Upper lobe of left lung (tissue), 5 donors: ENCODE results near the genes PIGX and MELTF.

DNA sequence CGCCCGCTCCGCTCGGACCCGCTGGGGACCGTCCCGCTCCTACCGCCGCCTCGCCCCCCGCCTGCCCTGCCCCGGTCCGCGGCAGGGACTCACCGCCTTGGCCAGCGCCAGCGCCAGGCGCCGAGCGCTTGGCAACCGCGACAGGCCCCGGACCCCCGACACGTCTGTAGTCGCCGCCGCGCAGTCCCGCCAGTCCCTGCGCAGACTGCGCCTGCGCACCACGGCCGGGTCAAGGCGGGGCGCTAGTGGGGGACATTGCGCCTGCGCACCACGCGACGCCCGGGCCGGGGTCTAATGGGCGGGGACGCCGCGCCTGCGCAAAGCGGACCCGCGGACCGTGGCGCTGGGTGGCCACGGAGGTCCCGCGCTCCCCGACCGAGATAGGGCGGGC, 81.7 kb upstream of the TNK2 start:
- PRO-cap, 2 experiments, result peak in 2 of 2 experiments; most common plus-strand start position 320 of the sequence (in 1); most common minus-strand start position 139 of the sequence (in 1)
- RAMPAGE, long total RNA, 4 experiments, result start-site peak on the minus strand in 4 of 4 experiments, centred at positions 159 to 185 of the sequence, 18 to 207 reads per replicate

DNA sequence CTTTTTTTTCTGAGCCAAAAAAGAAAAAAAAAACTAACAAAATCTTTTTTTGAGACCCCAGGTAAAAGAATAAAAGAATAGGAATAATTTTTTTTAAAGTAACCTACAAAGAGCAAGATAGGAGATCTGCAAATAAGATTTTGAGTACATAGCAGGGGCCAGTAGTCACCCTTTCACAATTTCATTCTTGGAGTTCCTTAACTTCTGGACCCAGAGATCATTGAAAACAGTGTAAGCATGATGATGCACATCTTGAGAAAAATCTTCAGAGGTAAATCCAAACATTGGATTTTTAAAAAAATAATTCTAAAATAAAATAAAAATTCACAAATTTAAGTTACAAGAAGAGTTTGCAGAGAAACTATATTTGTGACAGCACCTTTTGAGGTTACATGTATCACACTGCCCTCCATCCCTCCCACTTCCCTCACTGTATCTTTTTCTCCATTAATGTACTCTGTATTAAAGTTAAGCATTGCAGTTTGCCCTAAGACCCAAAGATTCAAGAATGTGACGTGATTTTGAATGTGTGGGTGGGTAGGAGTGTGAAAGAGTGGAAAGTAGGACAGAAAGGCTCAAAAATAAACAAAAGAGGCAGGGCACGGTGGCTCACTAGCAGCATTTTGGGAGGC, 18.7 kb downstream of the TFRC start:
- PRO-cap, 2 experiments, result no peak in any of the 2 experiments
- RAMPAGE, long total RNA, 4 experiments, result no peak in any of the 4 experiments

GRCh38 chr3:196115624-196116215, 33.8 kb upstream of the TFRC start:
- PRO-cap, 2 experiments, result no peak in any of the 2 experiments
- RAMPAGE, long total RNA, 4 experiments, result no peak in any of the 4 experiments

DNA sequence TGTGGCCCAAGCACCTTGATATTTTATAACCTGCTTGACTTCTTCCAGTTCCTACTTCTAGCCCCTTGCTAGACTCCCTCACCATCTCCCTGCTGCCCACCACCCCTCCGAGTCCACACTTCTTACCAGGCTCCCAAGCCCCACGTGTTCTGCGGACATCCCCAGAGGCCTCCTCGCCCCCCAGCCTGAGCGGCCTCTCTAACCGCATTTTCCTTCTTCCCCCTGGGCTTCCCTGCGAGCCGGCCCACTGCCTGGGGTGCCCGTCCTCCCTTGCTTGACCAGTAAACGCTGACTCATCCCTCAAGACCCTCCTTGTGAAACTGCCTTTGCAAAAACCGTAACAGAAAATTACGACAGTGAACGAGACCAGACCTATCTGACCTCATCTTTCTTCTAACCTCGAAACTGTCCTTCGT, 41.1 kb upstream of the TFRC start:
- PRO-cap, 2 experiments, result no peak in any of the 2 experiments
- RAMPAGE, long total RNA, 4 experiments, result no peak in any of the 4 experiments

DNA sequence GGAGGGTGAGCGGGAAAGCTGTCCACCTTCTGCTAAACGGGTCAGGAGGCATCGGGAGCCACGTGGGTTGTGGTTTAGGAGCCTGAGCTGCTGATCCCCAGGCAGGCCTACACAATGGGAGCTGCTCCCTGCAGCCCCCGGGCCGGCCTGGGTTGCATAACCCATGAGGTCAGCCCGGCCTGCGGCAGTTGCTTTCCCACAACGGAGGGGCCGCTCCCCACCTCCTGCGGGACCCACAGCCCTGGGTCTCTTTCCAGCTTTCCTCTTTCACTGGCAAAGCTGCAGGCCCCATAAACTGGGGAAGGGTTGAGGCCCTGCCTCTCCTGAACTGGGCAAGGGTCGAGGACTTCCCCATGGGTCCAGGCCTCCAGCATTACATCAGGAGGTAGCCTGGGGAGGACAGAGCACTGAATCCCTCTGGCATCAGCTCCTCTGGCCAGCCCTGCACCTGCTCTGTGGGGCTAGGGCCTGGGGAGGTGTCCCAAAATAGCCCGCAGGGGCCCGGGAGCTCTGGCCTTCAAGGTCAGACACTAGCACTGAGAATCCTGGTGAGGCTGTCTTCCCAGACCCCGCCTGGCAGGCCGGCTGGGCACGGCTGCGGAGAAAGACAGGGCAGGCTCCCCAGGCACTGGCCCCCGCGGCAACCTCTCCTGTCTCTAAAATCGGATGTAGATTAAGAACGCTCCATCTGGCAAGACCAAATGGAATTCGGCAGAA, 47.3 kb downstream of the ZDHHC19 start:
- PRO-cap, 2 experiments, result peak in 2 of 2 experiments; most common plus-strand start position 187 of the sequence (in 1)
- RAMPAGE, long total RNA, 4 experiments, result start-site peak on the plus strand in 1 of 4 experiments, centred at position 378 of the sequence, 5 reads per replicate

DNA sequence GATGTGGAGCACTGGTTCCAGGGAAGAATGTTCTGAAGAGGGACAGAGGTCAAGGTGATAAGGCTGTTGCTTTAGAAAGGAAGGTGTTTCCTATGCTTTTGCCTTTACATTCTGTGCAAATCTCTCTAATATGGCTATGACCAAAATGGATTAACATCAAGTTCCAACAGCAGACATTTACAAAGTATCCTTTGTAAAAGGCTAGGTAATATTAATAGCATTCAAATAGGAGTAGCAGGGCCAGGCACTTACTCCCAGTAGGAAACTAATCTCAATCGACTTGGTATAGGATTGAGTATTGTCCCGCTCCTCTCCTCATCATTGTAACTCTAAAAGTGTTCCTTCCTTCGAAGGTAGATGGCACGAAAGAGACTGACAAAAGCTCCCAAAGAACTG, 21.2 kb downstream of the SLC51A start:
- PRO-cap, 2 experiments, result no peak in any of the 2 experiments
- RAMPAGE, long total RNA, 4 experiments, result no peak in any of the 4 experiments

- PRO-cap, 2 experiments, result no peak in any of the 2 experiments
- RAMPAGE, long total RNA, 4 experiments, result no peak in any of the 4 experiments
Observed at GRCh38 chr3:196347698-196348357, 9.6 kb upstream of the TM4SF19 start.

GRCh38 chr3:196661235-196662002, 21.9 kb downstream of the NRROS start:
- PRO-cap, 2 experiments, result no peak in any of the 2 experiments
- RAMPAGE, long total RNA, 4 experiments, result no peak in any of the 4 experiments

DNA sequence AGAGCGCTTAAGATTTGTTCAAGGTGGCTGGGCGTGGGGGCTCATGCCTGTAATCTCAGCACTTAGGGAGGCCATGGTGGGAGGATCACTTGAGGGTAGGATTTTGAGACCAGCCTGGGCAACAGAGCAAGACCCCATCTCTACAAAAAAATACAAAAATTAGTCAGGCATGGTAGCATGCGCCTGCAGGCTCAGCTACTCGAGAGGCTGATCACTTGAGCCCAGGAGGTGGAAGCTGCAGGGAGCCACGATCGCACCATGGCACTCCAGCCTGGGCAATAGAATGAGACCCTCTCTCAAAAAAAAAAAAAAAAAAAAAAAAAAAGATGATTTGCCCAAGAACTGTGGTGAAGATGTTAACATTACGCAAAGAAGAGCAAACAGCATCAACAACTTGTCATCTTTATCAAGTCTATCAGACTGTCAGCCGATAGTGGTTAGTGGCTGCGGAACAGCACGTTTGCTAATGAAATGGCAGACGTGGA, 27.7 kb downstream of the NRROS start:
- PRO-cap, 2 experiments, result no peak in any of the 2 experiments
- RAMPAGE, long total RNA, 4 experiments, result no peak in any of the 4 experiments

DNA sequence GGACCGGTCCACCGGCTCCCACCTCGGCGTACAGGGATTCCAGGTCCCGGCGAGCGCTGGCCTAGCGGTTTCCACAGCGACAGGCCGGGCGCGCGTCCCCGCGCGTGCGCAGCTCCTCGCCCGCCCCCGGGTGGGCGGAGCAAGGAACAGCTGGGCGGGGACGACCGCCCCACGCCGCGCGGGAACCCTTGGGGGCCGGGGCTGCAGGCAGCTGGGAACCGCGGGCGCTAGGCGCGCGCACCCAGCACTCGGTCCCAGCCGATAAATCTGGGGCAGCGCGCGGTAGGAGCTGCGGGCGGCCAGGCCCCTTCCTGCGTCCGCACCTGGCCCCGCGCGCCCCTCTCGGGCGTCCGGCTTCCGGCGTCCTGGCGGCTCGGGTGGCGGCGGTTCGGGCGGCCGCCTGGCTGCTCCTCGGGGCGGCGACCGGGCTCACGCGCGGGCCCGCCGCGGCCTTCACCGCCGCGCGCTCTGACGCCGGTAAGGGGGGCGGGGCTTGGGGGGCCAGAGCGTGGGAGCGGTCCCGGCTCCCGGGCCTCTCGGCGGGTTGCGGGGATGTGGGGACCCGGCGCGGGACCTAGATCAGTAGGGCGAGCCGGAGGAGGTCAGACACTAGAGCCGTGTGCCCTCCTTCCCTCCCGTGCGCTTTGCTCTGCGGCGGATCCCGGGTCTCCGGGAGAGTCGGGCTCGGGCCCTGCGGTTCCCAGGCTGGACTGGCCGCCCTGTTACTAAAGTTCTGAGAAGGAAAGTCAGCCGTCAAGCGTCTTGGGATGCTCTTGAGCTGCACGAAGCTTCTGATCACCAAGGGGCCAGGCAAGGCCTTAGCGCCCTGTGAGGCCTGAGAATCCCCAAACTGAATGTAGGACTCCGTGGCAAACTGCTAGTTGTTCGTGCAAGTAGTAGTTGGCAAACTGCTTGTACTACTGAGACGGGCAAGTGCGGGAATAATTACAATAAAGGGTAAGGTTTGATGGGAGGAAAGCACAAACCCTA, at the start of gene PIGX:
TSS of gene PIGX (plus strand) at position 210 of the 990 bp plus-strand sequence.
- PRO-cap, 2 experiments, result peak in 2 of 2 experiments; most common plus-strand start position 480 of the sequence (in 2); most common minus-strand start position 85 of the sequence (in 1)
- RAMPAGE, long total RNA, 4 experiments, result start-site peak on the minus strand in 3 of 4 experiments, centred at positions 74 to 78 of the sequence, 11 to 54 reads per replicate

DNA sequence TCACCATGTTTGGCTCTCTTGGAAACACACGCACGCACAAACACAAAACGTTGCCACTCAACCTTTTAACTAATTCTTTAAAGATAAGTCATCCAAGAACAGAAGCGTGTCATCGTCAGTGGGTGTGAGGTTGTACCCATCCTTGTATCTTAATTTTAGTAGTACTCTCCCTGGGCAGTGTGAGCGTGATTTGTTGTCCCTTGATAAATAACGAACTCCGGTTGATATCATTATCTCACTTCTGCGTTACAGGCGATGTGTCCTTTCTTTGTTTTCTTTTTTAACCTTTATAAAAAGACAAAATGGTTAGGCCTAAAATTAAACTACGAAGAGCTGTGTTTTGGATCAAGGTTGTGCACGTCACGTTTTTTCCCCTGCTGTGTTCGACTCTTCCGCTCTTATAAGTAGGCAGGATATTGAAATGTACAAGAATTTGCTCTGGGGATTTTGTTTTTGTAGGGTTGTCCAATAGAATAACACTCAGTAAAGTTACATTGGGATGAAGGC, 1.2 kb downstream of the PAK2 start:
- PRO-cap, 2 experiments, result peak in 1 of 2 experiments; most common minus-strand start position 402 of the sequence (in 1)
- RAMPAGE, long total RNA, 4 experiments, result no peak in any of the 4 experiments

DNA sequence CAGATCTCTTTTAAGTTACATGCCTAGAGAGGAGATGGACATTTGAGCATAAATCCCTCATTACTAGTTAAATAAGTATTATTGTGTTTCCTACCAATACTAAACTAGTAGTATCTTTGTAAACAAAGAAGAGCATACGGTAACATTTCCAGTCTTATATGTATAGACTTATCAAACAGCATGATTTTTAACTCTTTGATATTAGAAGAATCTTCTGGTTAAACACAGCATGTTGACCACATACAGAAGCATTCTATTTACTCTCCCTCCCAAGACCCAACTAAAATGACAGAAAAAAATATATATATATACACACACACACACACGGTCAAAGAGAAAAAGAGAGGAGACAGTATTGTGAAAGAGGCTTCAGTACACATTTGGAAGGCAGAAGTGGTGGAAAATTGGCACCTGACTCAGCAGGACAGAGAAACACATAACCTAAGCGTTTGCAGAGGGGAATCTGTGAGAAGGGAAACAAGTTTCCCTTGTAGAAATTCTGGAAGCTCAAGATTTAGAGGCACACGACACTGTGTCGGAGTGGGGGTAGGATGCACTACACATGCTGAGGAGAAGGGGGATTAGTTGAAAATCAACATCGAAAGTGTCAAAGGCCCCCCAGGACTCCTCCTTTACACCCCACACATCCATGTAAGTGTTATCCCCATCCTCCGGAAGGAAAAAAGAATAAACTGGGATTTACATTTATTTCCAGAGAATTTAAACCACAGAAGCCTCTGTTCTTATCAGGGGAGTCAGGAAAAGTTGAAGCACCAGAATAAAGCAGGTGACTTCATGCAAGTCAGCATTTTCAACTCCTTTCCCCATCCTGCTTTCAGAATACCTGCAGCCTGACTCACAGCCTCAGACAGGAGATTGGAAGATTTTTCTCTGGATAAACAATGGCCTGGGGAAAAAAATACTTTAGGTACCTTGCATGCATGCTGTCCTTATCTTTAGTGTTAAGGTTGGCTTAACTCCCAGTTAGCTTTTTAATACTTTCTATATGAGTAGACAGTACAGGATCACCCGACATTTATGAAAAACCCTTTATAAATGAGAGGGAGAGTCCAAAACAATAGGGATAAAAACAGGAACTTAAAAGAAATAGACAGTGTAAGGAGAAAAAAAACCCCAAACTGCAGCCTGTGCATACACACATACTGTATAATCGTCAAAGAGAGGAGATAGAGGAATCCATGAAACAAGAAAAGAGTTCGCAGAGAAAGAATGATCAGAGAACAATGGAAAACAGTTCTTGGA, 53.3 kb downstream of the PAK2 start:
- PRO-cap, 2 experiments, result no peak in any of the 2 experiments
- RAMPAGE, long total RNA, 4 experiments, result no peak in any of the 4 experiments

- PRO-cap, 2 experiments, result no peak in any of the 2 experiments
- RAMPAGE, long total RNA, 4 experiments, result no peak in any of the 4 experiments
Observed at GRCh38 chr3:196905316-196905846, 36.9 kb downstream of the NCBP2 start.

DNA sequence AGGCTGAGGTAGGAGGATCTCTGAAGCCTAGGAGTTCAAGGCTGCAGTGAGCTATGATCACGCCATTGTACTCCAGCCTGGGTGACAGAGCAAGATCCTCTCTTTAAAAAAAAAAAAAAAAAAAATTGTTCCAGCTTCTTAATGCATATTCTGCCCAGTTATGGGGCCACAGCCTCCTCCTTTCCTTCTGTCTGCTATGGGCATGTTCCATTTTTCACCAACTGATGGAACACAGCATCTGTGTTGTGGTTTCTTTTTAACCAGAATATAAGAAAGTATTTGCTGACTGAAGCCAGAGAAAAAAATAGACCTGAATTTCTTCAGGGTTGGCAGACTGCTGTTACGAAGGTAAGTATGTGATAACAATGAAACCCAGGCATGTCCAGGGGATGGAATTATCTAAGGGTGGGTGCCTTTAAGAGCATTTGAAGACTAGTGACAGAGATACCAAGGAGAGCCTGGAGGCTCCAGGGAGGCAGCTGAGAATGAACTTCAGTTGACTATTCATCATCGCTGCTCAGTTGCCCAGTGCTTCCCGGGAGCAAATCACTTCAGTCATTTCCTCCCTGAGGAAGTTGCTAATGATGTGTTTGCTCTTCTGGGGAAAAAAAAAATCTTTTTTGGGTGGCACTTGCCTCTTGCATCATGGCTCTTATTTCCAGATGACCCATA, 14.7 kb downstream of the NCBP2 start:
- PRO-cap, 2 experiments, result no peak in any of the 2 experiments
- RAMPAGE, long total RNA, 4 experiments, result no peak in any of the 4 experiments

DNA sequence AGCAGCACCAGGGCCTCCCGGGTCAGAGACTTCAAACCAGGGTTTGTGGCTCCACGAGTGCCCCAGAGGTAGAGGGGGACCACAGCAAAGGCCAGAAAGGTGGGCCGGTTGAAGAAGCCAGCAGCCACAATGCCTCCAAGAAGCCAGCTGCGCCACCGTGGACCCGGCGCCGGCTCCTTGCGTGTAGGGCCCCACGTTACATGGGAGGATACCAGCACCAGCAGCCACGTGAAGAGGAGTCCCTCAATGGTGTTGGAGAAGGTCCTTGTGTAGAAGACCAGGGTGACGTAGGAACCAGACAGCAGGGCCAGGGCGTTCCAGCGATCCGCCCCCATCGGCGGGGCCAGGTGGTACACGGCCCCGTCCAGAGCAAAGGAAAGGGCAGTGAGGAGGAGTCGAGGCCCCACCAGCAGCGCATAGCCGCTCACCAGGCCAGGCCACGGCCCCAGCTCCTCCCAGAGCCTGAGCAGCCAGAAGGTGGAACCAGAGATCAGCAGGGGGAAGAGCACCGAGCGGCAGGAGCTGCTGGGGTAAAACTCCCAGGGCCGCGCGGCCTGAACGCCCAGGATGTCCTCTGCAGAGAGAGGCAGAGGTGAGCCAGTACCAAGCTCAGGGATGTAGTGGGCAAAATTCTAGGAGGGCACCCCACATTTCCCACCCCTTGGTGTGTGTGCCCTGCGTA, 5.8 kb downstream of the NCBP2AS2 start:
- PRO-cap, 2 experiments, result no peak in any of the 2 experiments
- RAMPAGE, long total RNA, 4 experiments, result no peak in any of the 4 experiments

- PRO-cap, 2 experiments, result no peak in any of the 2 experiments
- RAMPAGE, long total RNA, 4 experiments, result no peak in any of the 4 experiments
Observed at GRCh38 chr3:197004228-197004541, 25.4 kb downstream of the MELTF start.

DNA sequence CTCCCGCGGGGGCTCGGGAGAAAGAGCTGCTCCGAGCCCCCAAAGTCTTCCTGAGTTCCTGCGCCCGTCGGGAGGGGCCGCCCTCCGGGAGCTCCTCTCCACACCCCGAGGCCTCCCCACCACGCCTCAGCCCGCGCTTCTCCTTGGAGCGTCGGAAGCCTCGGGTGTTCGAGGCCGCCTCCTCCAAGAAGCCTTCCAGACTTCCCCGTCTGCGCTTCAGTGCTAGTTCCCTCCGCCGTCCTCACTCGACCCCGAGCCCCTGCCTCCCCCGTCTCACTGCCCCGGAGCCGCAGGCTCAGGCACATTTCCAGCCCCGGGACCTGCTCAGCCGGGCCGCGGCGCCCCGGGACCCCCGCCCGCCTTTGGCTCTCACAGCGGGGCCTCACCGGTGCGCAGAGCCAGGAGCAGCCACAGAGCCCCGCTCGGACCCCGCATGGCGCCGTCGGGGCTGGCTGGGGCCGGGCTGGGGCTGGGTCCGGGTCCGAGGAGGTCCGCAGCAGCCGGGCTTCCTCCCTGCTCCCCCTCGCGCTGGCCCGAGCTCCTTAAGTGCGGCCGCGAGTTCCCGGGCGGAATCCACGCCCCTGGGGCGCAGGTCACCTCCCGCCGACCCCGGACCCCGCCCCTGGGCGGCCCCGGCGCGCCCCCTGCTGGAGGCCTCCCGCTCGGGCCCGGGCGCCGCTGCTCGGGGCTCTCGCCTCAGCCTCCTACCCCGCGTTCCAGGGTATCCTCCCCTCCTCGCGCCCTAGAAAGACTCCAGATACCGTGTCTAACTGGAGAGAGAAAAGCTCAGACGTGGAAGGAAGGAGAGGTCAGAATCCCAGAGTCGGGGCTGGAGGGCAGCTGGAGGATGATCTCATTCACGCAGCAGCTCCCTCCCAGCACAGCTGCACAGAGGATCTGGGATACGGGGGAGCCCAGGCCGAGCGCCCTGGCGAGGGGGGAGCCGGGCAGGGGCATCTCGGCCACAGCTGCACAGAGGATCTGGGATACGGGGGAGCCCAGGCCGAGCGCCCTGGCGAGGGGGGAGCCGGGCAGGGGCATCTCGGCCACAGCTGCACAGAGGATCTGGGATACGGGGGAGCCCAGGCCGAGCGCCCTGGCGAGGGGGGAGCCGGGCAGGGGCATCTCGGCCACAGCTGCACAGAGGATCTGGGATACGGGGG, at the start of gene MELTF:
TSS of gene MELTF (minus strand) at position 550 of the 1,163 bp plus-strand sequence.
- PRO-cap, 2 experiments, result peak in 1 of 2 experiments; most common minus-strand start position 530 of the sequence (in 1)
- RAMPAGE, long total RNA, 4 experiments, result start-site peak on the minus strand in 4 of 4 experiments, centred at positions 537 to 553 of the sequence, 13 to 24 reads per replicate

GRCh38 chr3:197057736-197058218, 28.2 kb upstream of the MELTF start:
- PRO-cap, 2 experiments, result no peak in any of the 2 experiments
- RAMPAGE, long total RNA, 4 experiments, result no peak in any of the 4 experiments

GRCh38 chr3:197183395-197184295, 114.8 kb downstream of the DLG1 start:
- PRO-cap, 2 experiments, result no peak in any of the 2 experiments
- RAMPAGE, long total RNA, 4 experiments, result no peak in any of the 4 experiments

GRCh38 chr3:197352096-197352773, 53.8 kb upstream of the DLG1 start:
- PRO-cap, 2 experiments, result no peak in any of the 2 experiments
- RAMPAGE, long total RNA, 4 experiments, result no peak in any of the 4 experiments